H1 (cell line): Measurements from ENCODE around the genes SLC38A4 and ZNF641.

- RRBS, result under 1% methylated on average over 7 of the region's 37 CpGs
CAGE:
- cytosol, long polyA plus RNA, result no peak
- long polyA plus RNA, result no peak
- nucleus, long polyA plus RNA, result no peak
Observed at GRCh38 chr12:46373212-46374440, 1.1 kb upstream of the SLC38A2 start.

- RRBS, result no CpG with 5 or more reads among the region's 2 CpGs
CAGE:
- cytosol, long polyA plus RNA, result no peak
- long polyA plus RNA, result no peak
- nucleus, long polyA plus RNA, result no peak
Observed at GRCh38 chr12:46376562-46377081, 4.0 kb upstream of the SLC38A2 start.

GRCh38 chr12:46387636-46388083 is 15.1 kb upstream of the SLC38A2 start:
- RRBS, result no CpG with 5 or more reads among the region's 8 CpGs
CAGE:
- cytosol, long polyA plus RNA, result no peak
- long polyA plus RNA, result no peak
- nucleus, long polyA plus RNA, result no peak

GRCh38 chr12:46402384-46402809 is 29.8 kb upstream of the SLC38A2 start:
- RRBS, result no CpG with 5 or more reads among the region's 2 CpGs
CAGE:
- cytosol, long polyA plus RNA, result no peak
- long polyA plus RNA, result no peak
- nucleus, long polyA plus RNA, result no peak

DNA sequence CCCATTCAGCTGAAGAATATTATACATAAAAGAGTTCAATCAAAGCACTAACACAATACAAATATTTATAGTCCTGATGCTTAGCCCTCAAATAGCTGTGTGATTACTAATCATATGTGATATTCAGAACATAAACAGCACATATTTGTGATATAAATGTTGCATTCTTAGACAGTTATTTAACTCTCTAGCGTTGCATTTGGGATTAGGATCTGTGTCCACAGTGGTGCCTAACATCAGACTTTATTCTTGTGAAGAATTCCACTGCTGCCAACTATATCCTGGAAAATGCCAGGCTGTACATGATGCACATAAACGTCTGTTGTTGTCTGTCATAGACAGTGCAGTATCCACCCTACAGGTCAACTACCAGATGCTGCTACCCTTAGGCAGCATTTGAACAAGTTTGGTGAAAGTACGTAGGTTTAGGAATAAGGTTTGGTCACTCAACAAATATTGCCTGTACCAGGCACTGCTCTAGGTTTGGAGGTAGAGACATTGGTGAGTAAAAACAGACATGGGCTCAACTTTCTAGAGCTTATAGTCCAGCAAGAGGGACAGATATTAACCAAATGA is 39.0 kb downstream of the SLC38A4 start:
- RRBS, result no CpG with 5 or more reads among the region's 3 CpGs
CAGE:
- cytosol, long polyA plus RNA, result no peak
- long polyA plus RNA, result no peak
- nucleus, long polyA plus RNA, result no peak

DNA sequence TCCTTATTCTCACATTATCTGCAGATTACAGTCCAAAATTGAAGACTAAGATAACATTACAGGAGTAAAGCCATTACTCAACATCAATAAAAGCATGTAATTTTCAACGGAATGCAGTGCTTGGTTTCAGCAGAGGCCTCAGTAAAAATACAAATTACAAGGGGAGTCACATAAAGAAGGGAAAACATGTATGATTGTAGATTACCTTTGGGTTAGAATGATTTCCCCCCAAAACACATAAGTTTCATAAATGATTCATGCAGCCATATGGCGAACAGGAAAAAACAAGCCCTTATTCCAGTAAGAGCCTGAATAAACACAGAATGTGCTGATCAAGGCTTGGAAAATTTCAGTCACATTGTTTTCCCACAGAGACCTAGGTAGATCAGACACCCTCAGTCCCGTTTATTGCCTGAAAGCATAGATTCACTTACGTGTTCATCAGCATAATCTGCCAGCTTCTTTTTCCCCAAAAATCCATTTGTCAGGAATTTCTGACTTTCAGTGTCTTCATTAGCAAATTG is 37.6 kb downstream of the SLC38A4 start:
- RRBS, result no CpG with 5 or more reads among the region's 4 CpGs
CAGE:
- cytosol, long polyA plus RNA, result no peak
- long polyA plus RNA, result no peak
- nucleus, long polyA plus RNA, result no peak

DNA sequence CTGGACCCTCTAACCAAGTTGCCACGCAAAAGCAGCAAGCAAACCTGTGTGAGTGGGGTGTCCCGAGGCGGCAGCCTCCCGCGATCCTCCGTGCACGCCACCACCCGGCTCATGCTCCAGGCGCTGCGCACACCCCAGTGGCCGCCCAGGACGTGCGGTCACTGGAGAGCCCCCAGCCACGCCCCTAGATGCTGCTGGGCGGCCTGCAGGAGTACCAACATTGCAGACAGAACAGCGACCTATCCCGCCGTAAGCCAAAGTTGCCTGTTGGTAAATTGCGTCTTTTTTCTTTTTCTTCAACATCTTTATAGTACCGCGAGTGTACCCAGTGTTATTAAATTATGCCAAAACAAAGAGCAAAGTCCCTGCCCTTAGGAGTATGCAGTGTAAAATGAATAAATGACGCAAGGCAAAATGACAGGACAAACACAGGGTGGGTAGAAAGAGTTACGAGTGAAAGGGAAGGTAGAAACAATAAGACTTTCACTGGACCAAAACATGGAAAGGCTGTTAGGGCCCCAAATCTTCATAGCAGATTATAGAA is at the start of gene SLC38A4:
Gene SLC38A4 (minus strand): TSS at position 139 of the 544 bp plus-strand sequence.
- RRBS, result no CpG with 5 or more reads among the region's 23 CpGs
CAGE:
- cytosol, long polyA plus RNA, result no peak
- long polyA plus RNA, result no peak
- nucleus, long polyA plus RNA, result no peak

- RRBS, result no CpG with 5 or more reads among the region's 6 CpGs
CAGE:
- cytosol, long polyA plus RNA, result no peak
- long polyA plus RNA, result no peak
- nucleus, long polyA plus RNA, result no peak
Observed at GRCh38 chr12:47085677-47086491, 6.1 kb upstream of the AMIGO2 start.

GRCh38 chr12:47209544-47209907 is 129.8 kb upstream of the AMIGO2 start:
- RRBS, result no CpG with 5 or more reads among the region's 1 CpG
CAGE:
- cytosol, long polyA plus RNA, result no peak
- long polyA plus RNA, result no peak
- nucleus, long polyA plus RNA, result no peak

DNA sequence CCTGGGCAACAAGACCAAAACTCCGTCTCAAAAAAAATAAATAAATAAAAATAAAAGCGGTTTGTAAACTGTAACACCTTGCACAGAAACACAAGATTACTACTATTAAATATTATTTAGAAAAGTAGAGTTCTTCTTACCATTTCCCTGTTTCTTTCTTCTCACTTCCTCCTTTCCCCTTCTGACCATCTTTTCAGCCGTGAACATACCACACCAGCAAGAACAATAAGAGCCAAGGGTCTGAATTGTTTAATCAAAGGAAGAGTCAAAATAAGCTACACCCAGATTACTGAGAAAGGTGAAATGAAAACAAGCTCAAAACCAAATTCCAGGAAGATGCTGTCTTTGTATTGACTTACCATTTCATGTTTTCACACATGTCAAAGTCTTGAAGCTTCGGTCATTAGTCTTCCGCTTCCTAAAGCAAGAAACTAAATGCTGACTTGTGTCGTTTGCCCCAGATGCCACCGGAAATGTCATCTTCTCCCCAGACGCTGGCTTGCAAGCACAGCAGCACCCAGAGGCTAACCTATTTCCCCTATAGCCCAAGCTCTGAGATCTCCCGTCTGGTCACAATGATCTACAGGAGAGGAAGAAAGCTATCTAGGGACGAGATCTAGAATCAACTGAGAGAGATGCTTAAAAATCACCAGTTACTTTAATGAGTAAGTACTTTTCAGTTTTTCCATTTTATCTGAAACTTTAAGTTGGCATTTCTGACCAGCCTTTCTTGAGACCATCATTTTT is 136.4 kb upstream of the AMIGO2 start:
- RRBS, result no CpG with 5 or more reads among the region's 10 CpGs
CAGE:
- cytosol, long polyA plus RNA, result no peak
- long polyA plus RNA, result no peak
- nucleus, long polyA plus RNA, result no peak

DNA sequence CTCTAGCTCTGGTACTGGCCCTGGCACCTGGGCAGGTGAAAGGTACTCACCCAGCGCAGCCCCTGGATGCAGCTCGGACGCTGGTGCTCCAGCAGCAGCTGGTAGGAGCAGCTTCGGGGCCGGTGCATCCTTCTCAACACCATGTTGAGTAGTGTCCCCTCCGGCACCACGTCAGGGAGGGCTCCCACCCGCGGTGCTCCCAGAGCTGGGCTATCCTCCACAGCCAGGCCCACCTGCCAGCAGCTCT is 941 bp downstream of the RAPGEF3 start:
- RRBS, result no CpG with 5 or more reads among the region's 9 CpGs
CAGE:
- cytosol, long polyA plus RNA, result no peak
- long polyA plus RNA, result no peak
- nucleus, long polyA plus RNA, result no peak

DNA sequence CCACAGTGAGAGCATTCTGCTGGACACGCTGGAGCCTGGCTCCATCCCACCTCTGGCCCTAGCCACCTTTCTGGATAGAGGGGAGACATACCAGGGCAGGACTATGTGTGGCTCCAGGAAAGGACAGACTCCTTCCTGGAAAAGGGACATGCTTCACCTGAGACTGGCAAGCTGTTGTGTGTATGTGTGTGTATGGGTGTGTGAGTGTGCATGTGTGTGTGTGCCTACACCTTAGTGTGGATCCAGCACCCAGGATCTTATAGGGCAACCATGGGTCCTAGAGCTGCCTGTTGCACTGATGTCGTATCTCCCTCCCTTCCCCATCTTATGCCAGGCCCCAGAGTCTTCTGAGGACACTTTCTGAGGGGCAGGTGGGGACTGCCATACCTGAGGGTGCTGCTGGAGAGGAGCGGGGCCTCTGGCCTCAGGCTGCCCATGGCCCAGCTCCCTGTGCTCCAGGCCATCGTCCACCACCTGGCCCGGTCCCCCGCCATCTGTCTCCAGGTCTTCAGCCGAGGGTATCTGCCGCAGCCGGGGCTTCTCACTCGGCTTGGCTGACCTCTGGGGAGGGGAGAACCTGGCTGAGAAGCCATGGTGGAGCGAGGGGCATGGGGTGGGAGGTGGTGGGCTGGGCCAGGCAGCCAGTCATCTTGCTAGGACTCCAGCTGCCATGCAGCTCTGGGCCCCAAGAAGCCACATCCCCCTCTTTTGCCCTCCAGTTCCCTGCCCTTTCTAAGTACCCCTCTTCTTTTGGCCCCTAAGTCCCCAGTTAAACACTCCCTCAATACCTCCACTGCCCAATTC is 21.5 kb downstream of the SLC48A1 start:
- RRBS, result 95% methylated on average over 5 of the region's 11 CpGs
CAGE:
- cytosol, long polyA plus RNA, result no peak
- long polyA plus RNA, result no peak
- nucleus, long polyA plus RNA, result no peak

- RRBS, result no CpG with 5 or more reads among the region's 17 CpGs
CAGE:
- cytosol, long polyA plus RNA, result no peak
- long polyA plus RNA, result no peak
- nucleus, long polyA plus RNA, result no peak
Observed at GRCh38 chr12:47807905-47808736, 11.6 kb downstream of the HDAC7 start.

DNA sequence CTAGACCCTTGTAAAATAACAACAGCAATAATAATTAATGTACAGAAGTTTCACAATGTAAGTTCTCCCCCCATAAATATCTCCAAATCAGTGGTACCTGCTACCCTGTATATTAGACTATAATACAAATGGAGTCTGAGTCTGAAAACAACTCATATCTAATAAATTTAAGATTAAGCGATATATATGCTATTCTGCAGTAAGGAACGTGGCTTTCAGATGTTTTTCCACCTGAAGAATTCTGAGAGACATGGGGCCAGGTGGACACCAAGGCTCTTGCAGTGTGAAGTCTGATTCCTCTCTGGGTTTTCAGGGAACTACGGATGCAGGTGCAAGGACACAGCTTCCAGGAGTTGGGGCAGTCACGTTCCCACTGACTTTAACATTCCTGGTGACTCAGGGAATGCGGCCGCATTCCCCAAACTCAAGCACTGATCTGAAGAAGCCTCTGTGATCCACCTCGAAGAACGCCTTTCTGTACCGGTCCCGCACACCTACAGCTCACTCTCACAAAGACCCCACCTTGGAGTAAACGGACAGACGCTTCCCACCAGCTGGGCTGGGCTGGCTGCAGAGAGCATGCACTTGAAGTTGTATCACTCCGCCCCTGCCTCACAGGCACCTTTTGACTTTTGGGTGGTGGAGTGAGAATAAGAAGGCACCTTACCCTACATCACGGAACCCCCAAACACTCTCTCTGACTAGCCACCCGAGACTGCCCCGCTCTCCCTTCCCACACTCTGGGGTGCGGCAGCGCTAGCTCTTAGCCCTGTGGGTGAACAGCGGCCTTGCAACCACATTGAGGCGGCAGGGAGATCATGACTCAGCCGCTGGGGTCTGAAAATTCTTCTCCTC is 23.5 kb upstream of the HDAC7 start:
- RRBS, result no CpG with 5 or more reads among the region's 21 CpGs
CAGE:
- cytosol, long polyA plus RNA, result no peak
- long polyA plus RNA, result no peak
- nucleus, long polyA plus RNA, result no peak

DNA sequence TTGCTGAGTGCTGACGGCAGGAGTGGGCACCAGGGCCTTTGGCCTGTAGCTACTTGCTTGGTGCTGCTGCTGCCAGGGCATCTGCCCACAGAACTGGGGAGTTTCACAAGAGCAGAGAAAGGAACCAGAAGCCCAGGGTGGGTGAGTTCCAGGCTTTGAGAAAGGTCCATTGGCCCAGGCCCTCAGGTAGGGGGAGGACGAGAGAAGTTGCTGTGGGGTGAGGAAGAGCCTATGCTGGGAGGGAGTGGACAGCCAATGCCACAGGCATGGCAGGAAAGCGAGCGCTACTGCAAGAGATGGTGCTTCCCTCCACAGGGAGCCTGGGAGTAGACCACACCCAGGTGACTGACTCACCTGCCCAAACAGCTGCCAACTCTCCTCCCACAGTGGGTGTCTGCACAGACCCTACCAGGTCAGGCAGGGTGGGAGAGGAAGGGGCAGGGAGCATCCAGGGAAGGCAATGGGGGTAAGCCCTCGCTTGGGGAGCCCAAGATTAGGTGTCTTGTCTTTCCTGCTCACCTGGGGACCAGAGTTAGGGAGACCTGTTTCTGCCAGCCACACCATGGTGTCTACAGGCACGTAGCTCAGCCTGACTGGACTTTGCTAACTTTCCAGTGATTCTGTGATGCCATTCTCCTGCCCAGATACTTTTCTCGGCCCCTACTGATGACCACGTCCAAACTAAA is 39.1 kb upstream of the HDAC7 start:
- RRBS, result no CpG with 5 or more reads among the region's 8 CpGs
CAGE:
- cytosol, long polyA plus RNA, result no peak
- long polyA plus RNA, result no peak
- nucleus, long polyA plus RNA, result no peak

DNA sequence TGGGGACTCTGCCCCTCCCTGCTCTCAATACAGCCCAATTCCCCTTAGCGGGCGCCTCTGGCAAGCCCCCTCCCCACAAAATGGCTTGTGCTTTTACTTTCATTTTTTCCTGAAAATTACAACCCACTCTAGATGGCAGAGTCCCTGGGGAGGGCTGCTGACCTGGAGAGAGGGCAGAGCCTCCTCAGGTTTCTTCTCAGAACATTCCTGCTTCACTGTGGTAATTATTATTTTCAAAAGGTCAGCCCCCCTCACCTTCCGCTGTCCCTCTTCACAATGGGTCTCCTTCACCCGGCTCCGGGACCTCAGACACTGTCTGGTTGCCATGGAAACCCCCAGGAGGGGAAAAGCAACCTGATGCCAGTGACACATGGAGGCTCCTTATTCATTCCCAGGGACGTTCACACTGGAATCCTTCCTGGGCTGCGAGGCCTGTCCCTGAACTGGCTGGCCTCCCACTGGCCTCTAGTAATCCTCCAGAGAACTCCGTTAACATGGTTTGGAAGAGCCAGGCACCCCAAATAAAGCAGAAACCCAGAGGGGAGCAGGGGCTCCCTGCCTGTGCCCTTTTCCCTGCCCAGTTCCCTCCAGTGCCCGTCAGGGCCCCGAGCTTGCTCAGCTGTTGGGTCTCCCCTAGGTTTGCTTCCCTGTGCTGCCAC is 15.9 kb downstream of the COL2A1 start:
- RRBS, result no CpG with 5 or more reads among the region's 10 CpGs
CAGE:
- cytosol, long polyA plus RNA, result no peak
- long polyA plus RNA, result no peak
- nucleus, long polyA plus RNA, result no peak

GRCh38 chr12:48021674-48022409 is 17.6 kb upstream of the COL2A1 start:
- RRBS, result 6% methylated on average over 2 of the region's 8 CpGs
CAGE:
- cytosol, long polyA plus RNA, result no peak
- long polyA plus RNA, result no peak
- nucleus, long polyA plus RNA, result no peak

DNA sequence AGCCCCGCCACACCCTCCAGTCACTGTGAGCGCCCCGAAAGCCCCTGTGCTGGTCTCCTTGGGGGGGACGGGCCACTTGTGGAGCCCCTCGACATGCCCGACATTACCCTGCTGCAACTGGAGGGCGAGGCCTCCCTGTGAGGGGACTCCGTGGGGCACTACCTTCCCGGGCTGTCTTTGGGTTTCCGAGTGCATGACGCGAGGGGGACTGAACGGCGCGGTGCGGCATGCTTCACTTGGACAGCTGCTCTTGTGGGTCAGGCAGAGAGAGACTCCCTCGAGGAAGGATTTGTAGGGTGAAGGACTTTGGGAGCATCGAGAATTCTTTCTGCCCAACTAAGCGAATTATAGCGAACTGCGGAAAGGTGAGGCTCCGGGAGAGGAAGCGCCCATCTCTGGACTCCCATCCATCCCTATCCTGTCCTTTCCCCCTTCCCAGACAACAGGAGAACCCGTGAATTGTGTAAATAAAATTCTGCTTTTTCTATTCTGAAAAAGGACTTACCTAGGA is 1.2 kb downstream of the CCDC184 start:
- RRBS, result no CpG with 5 or more reads among the region's 24 CpGs
CAGE:
- cytosol, long polyA plus RNA, result no peak
- long polyA plus RNA, result no peak
- nucleus, long polyA plus RNA, result no peak

GRCh38 chr12:48237200-48237674 is 34.1 kb upstream of the OR10AD1 start:
- RRBS, result no CpG with 5 or more reads among the region's 3 CpGs
CAGE:
- cytosol, long polyA plus RNA, result no peak
- long polyA plus RNA, result no peak
- nucleus, long polyA plus RNA, result no peak

DNA sequence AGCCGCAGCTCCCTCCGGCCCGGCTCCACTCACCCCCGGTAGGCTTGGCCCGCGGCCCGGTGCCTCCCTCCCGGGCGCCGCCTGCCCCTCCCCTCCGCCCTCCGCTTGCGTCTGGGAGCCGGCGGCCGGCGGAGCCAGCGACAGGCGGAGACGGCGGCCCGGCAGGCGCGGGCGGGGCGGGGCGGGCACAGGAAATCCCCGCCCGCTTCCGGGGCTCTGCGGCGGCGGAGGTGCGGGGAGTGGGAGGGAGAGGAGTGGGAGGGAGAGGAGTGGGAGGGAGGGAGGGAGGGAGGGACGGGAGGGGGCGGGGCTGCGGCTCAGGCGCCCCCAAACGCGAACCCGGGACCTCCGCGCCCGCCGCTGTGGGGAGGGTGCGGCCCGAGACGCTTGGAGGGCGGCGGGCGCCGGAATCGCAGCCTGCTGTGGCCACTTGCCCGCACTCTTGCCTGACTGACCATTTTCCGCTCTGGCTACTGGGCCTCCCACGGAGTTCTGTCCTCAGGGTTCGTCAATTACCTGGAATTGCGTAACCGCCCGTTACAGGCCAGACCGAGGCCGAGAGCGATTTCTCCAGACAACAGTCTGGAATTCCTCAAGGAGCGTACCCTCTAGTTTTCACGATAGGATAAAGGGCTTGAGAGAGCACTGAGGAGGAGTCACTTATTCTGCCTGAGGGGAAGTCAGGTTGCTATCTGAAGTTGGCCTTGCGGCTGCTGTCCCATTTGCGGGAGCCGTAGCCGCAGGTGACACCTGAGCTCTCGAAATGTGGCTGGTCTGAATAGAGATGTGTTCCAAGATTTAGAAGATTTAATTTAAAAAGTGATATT is at the start of gene ZNF641:
Gene ZNF641 (minus strand): TSS at position 167 of the 827 bp plus-strand sequence.
- RRBS, result under 1% methylated on average over 27 of the region's 70 CpGs
CAGE:
- cytosol, long polyA plus RNA, result no peak
- long polyA plus RNA, result no peak
- nucleus, long polyA plus RNA, result start-site peak on the minus strand centred at position 138 of the sequence, 51 bp wide, 13 reads